Bronchus fibroblast of lung (primary cell): ENCODE data around the genes PCDHA7, PCDHAC1, PCDHGA1, PCDHGB1 and PCDHGA11.

DNA sequence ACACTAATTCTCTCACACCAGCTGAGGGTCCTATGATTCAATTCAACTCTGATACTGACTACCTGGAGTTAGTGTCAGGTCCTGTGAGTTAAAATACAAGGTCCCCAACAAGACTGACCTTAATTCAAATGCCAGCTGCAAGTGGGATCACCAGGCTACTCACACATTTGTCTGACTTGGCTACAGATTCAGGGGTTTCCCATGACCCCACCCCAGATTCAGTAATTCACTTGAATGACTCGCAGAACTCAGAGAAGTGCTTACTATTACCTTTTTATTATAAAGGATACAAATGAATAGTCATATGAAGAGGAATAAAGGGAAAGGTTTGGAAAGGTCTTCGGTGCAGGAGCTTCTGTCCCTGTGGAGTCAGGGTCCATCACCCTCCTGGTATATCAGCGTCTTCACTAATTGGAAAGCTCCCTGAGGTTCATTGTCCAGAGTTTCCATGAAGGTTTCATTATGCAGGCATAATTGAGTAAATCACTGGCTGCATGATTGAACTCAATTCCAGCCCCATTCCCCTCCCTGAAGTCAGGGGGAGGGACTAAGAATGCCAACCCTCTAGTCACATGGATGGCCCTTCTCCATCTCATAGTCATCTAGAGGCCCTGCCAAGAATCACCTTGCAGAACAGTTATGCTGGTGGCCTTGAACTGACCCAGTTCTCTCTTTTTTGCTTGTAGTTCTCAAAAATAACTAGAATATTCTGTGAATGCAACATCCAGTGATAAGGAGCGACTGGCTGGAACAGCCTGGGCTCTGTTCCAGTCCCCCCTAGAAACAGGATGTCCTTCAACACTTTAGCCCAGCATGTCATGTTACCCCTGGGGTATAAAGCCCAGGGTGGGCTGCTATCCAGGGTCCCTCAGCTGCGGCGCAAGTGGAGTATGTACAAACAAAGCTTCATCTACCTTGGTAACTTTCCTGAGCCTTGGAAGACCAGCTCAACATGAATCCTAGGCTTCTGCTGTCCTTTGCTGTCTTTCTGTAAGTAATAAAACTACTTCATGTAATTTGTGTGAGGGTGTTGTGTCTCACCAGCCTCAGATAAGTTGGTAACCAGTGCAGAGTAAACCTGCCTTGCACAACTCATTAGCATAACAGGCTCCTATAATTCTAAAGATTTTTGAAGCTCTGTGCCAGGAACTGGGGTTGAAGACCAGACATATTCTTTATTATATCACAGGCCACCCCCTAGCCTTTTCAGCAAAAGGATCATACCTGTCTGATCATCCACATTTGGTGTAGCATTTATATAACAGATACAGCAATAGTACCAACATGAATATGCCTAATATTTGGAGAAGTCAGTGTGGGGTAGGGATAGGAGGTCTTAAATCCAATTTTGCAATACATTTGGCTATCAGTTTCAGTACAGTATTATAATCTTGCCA is 31.8 kb downstream of the SLC35A4 start:
- RAMPAGE, long total RNA = no peak

DNA sequence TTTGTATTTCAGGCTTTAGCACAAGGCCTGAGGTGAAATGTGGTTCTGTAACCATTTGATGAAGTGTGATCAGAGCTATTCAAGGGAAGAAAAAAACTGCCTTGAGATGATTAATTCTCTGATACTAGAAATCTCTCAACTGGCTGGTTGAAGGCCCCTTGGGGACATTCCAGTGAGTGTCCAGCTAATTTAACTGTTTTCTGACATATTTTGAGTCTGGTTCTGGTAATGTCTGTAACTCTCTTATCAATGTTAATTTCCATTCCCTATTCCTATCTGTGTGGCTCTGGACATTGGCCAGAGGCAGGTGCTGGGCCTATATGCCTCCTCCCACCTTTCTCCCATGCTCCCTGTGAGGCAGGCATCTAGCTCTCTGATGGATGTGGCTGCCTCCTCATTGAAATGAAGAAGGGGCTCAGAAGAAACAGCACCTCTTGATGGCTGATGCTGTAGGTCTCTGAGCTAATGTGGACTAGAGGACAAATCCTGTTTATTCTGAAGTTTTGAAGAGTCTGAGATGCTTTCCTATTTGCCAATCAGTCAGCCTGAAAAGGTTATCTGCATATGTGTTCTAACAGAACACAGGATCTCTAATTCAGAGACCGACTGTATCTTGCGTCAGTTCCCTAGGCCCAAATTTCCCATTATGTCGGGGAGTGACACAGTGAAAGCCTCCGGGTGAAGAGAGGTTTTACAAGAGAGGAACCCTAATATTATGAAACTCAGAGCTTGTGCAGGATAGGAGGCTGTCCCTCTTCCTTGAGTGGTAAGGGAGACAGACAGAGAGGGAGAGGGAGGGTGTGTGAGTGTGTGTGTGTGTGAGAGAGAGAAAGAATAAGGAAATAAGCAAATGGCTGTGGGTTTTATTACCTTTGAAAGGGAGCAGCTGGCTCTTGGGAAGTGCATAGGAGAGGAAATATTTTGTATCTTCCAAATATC is 2.2 kb downstream of the CD14 start:
- RAMPAGE, long total RNA = no peak

DNA sequence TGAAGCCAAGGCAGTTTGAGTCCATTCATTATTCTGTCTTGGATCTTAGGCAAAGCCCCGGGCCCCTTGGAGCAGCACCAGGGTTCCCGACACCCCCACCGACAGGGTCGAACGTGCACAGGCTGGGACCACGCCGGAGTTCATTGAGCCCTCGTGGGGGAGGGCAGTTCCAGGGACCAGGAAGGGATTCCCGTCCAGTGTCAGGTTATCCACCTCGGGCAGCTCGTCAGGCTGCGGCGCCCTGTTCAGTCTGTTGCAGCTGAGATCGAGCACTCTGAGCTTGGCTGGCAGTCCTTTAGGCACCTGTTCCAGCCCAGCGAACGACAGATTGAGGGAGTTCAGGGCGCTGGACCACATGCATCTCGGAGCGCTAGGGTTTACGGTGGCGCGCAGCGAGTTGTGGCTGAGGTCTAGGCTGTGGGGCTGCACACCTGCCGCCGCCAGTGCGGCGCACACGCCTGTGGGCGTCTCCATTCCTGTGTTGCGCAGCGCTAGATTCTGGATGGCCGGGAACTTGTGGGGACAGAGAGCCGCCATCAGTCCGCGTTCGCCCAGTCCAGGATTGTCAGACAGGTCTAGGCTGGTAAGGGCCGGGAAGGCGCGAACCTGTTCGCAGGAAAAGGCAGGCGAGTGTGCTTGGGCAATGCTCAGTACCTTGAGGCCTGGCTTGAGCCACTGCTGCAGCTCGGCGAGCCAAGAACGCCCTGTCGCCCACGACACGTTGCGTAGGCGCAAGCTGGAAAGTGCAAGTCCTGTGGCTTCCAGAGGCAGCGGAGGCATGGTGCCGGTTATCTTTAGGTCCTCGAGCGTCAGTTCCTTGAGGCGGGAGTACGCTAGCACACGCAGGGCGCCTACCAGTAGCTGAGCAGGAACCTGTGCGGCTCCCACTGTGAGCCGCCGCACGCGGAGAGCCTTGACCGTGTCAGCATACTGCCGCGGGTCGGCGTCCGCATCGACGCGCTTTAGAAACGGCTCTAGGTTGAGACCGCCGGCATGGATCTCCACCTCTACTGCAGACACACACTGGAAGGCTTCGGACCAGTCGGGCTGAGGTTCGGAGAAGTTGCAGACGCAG is 827 bp downstream of the CD14 start:
- RAMPAGE, long total RNA = no peak

DNA sequence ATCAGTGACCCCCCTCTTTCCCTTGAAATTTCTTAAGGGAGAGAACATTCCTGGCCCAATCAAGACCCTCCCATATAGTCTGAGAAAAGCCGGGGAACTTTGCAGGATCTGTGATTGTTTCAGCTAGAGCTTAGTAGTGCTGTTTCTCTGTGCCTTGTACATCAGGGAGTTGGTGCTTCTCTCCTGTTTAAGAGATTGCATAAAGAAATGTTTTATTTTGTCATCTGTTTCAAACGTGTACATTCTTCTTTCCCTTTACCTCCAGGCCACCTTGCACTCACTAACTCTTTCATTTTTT is 950 bp downstream of the ZMAT2 start:
- RAMPAGE, long total RNA = no peak

- RAMPAGE, long total RNA = no peak
Measured at GRCh38 chr5:140708090-140708725, 8.0 kb downstream of the ZMAT2 start.

DNA sequence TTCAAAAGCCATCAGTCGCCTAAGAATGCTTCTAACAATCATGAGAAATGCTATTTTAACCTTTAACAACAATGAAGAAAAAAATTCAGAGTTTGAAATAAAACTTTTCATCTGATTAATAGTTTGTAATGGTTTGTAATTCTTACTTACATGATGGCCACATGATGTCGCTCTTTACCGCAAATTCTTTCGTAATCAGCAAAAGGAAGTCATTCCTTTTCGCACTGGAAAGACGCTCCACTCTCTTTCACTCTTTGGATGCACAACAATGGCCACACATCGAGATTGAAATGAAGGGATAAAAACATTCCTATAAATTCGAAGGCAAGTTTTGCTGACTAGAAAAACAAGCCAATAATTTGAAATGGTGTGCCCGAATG is at the start of gene PCDHA7:
TSS of gene PCDHA7 (plus strand) at position 250 of the 380 bp plus-strand sequence.
- RAMPAGE, long total RNA = no peak

DNA sequence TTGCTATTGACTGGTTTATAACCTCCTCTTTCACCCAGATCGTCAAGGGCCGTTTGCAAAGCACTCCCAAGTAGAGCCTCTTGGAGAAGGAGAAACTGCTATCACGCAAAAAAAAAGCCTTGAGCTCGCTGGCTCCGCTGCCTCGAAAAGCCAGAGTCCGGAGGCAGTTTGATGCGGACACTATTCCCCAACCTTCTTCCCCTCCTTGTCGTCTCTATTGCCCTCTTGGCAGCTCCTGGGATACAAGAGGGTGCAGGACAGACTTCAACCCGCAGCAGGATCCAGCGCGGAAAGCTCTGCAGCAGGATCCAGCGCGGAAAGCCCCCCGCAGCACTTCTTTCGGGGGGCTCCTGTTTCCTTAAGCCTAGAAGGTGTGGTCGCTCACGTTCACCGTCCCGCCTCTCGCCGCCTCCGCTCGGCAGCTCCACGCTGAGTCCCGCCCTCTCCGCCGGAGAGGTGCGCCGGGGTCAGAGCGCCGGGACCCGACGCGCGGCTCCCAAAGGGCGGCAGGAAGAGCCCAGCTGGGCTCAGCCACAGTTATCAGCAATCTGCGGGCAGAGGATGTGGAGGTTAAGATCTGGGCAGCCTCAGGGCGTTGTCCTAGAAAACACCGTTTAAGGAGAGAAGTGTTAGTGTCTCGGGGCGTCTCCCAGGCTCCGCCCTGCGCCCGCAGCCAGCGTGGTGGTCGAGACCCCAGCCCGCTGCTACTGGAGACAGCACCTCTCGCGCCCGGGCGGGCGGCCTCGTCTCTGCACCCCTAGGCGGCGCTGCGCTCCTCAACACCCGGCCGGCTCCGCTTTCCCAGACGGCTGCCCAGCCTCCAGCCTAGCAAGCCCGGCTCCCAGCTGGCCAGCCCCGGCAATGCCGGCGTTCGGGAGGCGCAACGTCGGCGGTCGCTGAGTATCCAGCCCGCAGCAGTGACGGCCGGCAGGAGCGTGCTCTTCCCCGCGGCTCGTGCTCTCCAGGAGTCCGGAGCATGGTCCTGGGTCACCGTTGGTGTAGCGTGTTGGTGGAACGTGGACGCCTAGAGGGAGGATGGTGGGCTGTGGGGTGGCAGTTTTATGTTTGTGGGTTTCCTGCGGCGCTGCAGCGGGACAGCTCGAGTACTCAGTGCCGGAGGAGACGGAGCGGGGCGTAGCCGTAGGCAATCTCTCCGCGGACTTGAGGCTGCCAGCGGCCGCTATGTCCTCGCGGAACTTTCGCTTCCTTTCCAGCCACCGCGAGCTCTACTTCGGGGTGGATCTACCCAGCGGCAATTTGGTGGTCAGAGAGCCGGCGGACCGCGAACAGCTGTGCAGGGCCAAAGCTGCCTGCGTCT is at the start of gene PCDHAC1:
TSS of gene PCDHAC1 (plus strand) at position 442 of the 1,318 bp plus-strand sequence.
- RAMPAGE, long total RNA = no peak

GRCh38 chr5:140964250-140964984 is 1.9 kb upstream of the PCDHAC2 start:
- RAMPAGE, long total RNA = no peak

DNA sequence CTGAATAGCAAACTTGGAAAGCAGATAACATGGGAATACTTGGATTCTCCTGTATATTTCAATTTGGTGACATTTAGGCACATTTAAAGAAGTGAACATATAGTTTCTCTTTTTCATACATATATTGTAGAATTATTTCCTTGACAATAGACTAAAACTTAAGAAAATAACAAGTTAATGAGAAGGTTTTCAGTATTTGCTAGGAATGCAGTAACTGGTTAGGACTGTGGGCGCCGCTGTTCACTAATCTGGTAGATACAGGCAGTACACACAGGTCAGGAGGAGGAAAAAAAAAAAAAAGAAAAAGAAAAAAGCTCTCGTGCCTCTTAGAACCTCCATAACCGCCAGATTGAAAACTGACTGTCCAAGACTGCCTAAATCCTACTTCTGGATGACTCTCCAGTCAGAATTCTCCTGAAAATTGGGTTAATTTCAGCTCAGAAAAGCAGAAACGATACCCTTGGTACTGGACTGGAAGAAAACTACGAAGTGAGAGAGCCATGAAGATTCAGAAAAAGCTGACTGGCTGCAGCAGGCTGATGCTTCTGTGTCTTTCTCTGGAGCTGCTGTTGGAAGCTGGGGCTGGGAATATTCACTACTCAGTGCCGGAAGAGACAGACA is at the start of gene PCDHGA1:
TSS of gene PCDHGA1 (plus strand) at position 330 of the 621 bp plus-strand sequence.
- RAMPAGE, long total RNA = no peak

- RAMPAGE, long total RNA = no peak
Measured at GRCh38 chr5:141349797-141350594, at the start of gene PCDHGB1. Gene PCDHGB1 (plus strand): TSS chr5:141350099.

GRCh38 chr5:141420944-141421516 is at the start of gene PCDHGA11:
Gene PCDHGA11 (plus strand): TSS chr5:141421051.
- RAMPAGE, long total RNA = start-site peak on the plus strand at chr5:141421025-141421077, 66 and 64 reads in 2 replicates

- RAMPAGE, long total RNA = no peak
Measured at GRCh38 chr5:141476310-141477556, 967 bp downstream of the PCDHGC3 start.

DNA sequence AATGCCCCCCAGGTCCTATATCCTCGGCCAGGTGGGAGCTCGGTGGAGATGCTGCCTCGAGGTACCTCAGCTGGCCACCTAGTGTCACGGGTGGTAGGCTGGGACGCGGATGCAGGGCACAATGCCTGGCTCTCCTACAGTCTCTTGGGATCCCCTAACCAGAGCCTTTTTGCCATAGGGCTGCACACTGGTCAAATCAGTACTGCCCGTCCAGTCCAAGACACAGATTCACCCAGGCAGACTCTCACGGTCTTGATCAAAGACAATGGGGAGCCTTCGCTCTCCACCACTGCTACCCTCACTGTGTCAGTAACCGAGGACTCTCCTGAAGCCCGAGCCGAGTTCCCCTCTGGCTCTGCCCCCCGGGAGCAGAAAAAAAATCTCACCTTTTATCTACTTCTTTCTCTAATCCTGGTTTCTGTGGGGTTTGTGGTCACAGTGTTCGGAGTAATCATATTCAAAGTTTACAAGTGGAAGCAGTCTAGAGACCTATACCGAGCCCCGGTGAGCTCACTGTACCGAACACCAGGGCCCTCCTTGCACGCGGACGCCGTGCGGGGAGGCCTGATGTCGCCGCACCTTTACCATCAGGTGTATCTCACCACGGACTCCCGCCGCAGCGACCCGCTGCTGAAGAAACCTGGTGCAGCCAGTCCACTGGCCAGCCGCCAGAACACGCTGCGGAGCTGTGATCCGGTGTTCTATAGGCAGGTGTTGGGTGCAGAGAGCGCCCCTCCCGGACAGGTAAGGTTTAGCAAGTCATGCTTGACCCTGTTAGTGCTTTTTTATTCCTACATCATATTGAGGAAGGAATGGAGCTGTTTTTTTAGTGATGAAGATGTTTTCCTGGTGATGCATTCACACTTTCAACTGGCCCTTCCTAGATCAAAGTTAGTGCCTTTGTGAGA is 2.3 kb downstream of the PCDHGC3 start:
- RAMPAGE, long total RNA = no peak

DNA sequence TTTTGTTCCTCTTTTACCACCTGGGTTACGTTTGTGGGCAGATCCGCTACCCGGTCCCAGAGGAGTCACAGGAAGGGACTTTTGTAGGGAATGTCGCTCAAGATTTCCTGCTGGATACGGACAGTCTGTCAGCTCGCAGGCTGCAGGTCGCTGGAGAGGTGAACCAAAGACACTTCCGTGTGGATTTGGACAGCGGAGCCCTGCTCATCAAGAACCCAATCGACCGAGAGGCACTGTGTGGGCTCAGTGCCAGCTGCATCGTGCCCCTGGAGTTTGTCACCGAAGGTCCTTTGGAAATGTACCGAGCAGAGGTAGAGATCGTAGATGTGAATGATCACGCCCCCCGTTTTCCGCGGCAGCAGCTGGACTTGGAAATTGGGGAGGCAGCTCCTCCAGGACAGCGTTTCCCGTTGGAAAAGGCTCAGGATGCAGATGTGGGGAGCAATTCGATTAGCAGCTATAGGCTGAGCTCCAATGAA is 432 bp downstream of the PCDHGC4 start:
- RAMPAGE, long total RNA = no peak

- RAMPAGE, long total RNA = no peak
Measured at GRCh38 chr5:141513347-141513519, 24.4 kb downstream of the PCDHGC5 start.

DNA sequence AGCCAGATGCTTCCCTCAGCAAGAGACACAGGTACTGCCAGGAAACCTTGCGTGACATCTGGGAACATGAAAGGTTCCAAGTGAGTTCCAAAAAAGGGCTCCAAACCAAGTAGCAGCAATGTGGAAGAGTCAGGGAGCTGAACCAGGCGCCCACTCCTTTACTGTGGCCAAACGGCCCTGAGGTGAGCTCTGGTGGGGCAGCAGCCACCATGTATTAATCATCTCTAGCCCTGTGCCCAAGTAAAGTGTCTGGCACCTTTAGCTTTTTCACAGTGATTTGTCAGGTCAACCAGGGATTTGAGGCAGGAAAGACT is 25.7 kb downstream of the PCDHGC5 start:
- RAMPAGE, long total RNA = no peak

GRCh38 chr5:141527078-141527814 is 38.4 kb downstream of the PCDHGC5 start:
- RAMPAGE, long total RNA = no peak

- RAMPAGE, long total RNA = no peak
Measured at GRCh38 chr5:141528106-141529078, 39.5 kb downstream of the PCDHGC5 start.

GRCh38 chr5:141636186-141636653 is 429 bp downstream of the HDAC3 start:
- RAMPAGE, long total RNA = no peak

DNA sequence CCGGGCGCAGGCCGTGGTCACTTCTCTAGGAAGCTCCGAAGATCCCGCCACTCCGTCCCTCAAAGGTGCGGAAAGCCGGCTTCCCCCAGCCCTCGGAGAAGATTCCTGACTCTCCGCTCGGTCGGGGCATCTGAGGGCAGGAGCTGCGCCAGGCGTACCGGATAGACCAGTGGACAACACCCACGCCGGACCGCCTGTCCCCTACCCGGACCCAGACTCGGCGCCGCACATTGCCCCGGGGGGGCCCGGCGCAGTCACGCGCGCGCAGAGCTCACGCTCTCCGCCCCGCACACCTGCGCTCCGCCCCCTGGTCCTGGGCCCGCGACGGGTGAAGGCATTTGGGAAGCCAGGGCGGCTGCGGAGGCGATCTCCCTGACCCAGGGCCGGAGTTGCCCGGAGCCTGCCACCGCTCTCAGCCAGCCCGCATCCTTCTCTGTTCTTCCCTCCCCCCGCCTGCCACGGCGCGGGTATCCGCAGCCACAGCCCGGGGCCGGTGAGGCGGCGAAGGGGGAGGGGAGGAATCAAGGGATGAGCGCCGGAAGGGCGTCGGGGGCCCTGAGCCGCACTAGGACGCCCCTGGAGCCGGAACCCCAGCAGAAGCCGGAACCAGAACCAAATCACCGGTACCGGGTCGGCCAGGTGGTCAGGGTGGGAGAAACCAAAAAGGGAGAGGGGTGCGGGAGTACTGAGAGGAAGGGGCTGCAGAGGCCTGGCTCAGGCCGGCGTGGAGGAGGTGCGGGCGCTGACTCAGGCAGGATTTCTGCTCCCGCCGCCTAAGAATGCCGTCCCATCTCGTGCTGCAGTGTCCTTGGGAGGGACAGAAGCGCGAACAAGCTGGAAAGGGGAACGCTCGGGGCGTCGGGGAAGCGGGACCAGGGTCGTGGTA is 565 bp downstream of the RELL2 start:
- RAMPAGE, long total RNA = no peak